GM12892 (cell line): ENCODE results near the gene COX8C.

- RRBS: no CpG with 5 or more reads among the region's 1 CpG
Measured at GRCh38 chr14:92786185-92786583, 7.9 kb upstream of the GOLGA5 start.

- RRBS: no CpG with 5 or more reads among the region's 21 CpGs
Measured at GRCh38 chr14:92793509-92794104, 498 bp upstream of the GOLGA5 start.

DNA sequence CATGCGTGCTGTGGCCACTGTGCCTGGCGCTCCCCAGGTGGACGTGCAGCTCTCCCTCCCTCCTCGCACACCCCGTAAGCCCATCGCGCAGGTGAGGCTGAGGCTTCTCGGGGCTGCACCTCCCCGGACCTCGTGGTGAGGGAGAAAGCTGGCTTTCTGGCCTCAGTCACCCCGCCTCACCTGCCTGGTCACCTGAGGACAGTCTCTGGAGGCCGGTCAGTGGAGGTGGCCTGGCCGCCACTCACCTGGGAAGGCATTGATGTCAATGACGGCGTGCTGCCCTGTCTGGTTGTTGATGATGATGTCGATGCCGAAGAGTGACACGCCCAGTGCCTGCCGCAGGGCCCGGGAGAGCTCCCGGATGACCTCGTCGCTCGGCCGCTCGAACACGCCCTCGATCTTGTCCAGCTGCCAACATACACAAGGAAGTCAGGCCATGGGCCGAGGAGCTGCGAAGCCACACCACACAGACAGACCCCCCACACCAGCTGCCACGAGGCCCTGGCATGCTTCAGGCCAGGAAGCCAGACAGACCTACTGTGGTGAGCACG is 23.2 kb downstream of the CHGA start:
- RRBS: no CpG with 5 or more reads among the region's 32 CpGs

DNA sequence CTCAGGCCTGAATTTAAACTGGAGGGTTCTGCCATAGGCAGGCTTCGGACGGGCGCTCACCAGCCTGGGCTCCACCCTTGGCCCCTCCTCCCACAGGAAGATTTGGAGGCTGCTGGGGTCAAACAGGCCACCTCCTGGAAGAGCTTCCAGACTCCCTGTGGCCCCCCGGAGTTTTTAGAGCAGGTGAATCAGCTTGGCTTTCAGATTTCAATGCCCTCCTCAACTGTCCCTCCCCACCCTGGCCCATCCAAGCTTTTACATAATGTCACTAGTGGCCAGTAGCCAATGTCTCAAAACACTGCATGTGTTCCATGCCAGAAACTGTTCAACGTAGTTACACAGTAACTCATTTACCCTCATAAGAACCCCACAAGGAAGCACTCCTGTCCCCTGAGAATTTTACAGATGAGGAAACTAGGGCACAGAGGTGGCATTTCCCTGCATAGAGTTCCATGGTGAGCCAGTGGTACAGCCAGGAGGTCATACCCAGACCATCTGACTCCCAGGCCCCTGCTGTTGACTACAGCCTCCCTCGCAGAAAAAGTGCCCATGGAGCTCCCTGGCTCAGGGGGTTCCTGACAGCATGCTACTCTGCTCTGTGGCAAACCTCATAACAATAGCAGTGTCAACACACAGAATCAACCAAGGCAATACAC is 41.8 kb downstream of the CHGA start:
- RRBS: no CpG with 5 or more reads among the region's 6 CpGs

GRCh38 chr14:93047348-93047763 is 68.4 kb downstream of the ITPK1 start:
- RRBS: no CpG with 5 or more reads among the region's 6 CpGs

DNA sequence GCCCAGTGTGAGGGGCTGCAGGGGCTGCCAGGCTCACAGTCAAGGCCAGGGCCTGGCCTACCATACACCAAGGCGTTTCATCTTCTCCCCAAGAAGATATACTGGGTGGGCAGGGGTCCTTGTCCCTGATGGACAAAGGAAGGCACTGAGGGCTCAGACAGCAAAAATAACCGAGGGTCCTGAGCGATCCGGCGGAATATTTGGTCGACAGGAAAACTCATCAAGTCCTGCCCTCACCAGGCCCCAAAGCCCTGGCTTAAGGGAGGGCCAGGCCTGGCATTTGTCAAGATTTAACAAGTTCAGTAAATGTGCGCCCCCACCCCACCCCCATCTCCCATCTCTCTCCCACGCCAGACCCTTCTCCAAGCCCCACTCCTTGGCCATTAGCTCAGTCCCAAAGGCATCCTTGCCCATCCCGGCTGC is 53.0 kb downstream of the ITPK1 start:
- RRBS: no CpG with 5 or more reads among the region's 9 CpGs

GRCh38 chr14:93073962-93075009 is 41.4 kb downstream of the ITPK1 start:
- RRBS: no CpG with 5 or more reads among the region's 20 CpGs

DNA sequence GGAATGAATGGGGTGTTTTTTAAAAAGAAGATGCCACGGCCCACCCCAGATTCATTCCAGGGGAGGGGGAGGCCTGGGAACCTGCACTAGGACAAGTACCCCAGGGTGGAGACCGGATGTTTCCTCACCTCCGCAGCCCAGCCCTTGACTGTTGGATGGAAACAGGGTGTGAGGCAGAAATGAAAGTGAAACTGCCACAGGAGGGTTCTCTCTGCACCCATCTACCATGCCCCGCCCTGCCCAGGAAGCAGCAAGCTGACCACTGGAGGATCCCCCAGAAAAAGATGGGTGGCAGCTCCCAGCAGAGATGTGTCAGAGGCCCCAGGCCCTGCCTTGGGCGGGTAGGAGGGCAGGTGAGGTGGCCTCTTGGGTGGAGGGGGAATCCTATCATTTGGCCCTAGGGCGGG is 12.1 kb downstream of the ITPK1 start:
- RRBS: no CpG with 5 or more reads among the region's 6 CpGs

DNA sequence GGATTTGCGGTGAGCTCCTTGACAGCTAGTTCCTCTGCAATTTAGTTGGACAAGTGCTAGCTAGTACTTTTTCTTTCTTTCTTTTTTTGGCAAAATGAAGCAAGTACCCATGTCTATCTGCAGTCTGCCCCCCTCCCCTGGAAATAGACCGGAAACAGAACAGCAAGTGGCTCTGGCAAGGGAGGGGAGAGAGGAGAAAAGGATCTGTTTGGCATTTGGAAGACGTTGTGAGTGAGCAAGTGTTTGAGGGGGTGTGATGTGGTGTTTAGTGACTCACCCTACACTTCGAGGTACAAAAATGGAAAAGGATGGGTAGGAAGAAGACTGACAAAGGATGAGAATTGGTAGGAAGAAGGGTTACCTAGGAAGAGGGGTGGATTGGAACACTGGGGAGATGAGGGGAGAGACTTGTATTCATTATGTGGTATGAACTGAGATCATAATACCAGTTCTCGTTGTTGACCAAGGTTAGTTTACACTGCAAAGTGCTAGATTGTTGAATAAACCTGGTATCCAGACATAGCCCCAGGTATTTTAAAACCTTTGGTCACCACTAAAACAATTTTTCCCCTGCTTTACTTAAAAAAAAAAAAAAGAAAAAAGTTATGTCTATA is 936 bp downstream of the UBR7 start:
- RRBS: no CpG with 5 or more reads among the region's 5 CpGs

DNA sequence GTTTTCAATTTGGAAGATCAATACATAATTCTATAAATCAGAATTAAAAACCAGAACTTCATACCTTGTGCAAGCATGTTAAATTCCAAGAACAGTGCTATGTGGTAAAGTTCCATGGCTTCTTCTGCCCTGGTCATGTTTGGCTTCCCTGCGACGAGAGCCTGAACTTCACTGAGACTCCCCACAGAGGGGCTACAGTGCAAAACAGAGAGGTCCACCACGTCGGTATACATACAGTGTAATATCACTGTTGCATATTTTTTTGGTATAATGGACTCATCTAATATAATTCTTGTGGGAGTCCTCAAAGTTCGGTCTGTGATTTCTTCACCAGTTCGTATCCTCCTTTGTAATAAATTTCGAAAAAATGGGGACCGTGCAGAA is 39.0 kb downstream of the BTBD7 start:
- RRBS: no CpG with 5 or more reads among the region's 8 CpGs

DNA sequence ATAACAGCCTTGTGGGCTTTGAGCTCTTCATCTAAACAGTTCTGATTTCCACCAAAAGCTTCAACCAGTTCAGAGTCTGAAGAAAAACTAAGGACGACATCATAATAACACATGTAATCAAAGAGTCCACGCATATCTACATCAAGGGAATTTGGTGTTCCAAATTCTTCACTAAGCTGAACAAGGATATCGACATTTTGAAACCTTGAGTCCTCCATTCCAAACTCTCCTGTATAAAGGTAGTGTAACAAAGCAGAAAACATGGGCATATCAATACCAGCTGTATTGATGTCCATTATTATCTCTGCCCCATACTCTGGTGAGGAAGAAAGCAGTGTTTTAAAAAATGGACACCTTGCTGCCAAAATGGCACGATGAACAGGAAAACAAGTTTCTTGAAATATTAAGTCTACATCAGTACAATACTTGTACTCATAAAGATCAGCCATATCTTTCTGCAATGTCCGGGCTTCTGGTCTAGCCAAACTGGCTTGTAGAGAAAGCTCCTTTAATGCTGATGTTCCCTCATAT is 38.6 kb downstream of the BTBD7 start:
- RRBS: no CpG with 5 or more reads among the region's 5 CpGs

GRCh38 chr14:93312434-93313056 is 20.3 kb downstream of the BTBD7 start:
- RRBS: no CpG with 5 or more reads among the region's 3 CpGs

GRCh38 chr14:93331186-93331963 is 1.5 kb downstream of the BTBD7 start:
- RRBS: no CpG with 5 or more reads among the region's 24 CpGs

GRCh38 chr14:93346671-93347257 is at the start of gene COX8C:
Gene COX8C (plus strand): TSS chr14:93347182.
- RRBS: no CpG with 5 or more reads among the region's 13 CpGs

DNA sequence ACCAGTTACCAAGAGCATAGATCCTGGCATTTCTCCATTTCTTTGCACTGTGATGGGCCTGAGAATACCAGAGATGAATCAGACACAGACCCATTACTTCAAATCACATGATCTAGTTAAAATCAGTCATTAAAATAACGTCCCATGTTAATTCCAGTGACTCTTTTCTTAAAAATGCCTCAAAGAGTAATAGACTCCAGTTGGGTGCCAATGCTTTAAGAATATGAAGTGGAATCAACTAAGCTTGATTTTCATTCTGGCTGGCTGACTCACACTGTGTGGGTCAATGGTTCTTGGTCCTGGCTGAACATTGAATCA is 11.1 kb downstream of the ASB2 start:
- RRBS: no CpG with 5 or more reads among the region's 1 CpG

- RRBS: no CpG with 5 or more reads among the region's 2 CpGs
Measured at GRCh38 chr14:94057632-94057940, 23.4 kb downstream of the DDX24 start.

DNA sequence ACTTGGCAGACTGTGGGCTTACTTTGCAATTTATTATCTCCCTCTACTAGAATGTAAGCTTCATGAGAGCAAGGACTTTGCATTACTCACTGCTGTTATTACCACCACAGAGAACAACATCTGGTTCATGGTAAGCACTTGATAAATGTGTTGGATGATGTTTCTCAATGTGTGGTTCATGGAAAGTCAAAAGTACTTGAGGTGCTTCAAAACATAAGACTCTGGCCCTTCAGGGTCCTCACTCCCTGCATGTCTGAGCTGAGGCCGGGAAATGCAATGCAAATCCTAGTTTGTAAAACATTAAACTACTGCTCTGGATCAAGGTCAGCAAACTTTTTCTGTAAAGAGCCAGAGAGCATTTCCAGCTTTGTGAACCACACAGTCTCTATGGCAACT is 22.5 kb downstream of the DDX24 start:
- RRBS: no CpG with 5 or more reads among the region's 1 CpG

DNA sequence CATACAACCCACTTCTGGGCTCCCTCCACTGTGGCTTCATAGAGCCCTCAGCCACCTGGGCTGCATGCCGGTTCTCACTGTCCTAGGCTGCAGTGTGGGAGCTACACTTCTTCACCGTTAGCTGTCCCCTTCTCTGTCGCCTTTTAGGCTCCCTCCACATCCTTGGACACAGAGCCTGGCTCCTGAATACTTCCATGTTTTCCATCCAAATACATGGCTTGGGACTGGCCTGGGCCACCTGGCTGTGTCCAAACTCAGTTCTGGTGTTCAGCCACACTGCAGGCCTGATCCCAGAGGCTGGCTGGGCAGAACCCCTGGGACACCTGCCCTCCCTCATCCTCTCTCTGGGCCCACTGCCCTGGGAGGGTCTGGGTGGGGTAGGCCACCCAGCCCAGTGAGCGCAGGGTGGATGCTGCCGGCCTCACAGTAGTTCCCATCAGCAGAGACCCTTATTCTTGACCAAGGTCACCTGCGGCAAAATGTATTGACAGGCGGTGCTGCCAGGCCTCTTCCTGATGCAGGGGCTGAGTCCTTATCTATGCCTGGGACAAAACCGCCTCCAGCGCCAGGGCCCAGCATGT is 1.7 kb downstream of the SERPINA10 start:
- RRBS: 60% methylated on average over 1 of the region's 9 CpGs

DNA sequence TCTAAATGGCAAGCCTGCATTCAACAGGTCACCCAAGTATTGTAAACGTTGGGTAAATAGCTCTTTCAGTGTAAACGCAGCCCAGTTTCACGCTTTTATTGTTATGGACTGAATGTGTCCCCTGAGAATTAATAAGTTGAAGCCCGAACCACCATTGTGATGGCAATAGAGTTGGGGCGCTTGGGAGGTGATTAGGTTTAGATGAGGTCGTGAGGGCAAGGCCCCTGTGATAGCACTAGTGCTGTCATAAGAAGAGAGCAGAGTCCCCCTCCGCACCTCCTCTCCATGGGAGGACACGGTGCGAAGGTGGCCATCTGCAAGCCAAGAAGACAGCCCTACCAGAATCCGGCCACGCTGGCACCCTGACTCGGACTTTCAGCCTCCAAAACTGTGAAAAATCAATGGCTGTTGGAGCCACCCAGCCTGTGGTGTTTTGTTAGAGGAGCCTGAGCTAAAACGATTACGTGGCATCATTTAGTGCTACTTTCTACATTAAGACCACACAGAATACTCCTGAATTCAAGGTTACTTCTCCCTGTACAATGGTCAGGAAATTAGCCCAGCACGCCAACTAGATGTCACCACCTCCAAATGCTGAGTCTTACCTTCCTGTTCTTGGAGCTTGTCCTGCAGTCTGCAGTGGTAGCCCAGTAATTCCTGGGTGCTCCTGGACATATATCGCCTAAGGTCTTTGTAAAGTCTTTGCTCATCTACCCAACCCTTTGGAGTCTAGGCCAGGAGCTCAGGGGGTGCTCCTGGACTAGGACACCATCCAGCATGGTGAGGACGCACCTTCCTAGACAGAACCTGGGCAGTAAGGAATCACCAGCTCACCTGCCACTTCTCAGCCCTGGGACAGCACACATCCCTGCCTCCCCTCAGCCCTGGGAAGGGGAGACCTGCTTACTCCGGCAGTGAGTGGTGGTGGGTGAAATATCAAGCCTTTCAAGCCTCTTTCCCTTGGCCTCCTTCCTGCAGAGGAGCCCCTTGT is 769 bp downstream of the SERPINA10 start:
- RRBS: no CpG with 5 or more reads among the region's 18 CpGs

DNA sequence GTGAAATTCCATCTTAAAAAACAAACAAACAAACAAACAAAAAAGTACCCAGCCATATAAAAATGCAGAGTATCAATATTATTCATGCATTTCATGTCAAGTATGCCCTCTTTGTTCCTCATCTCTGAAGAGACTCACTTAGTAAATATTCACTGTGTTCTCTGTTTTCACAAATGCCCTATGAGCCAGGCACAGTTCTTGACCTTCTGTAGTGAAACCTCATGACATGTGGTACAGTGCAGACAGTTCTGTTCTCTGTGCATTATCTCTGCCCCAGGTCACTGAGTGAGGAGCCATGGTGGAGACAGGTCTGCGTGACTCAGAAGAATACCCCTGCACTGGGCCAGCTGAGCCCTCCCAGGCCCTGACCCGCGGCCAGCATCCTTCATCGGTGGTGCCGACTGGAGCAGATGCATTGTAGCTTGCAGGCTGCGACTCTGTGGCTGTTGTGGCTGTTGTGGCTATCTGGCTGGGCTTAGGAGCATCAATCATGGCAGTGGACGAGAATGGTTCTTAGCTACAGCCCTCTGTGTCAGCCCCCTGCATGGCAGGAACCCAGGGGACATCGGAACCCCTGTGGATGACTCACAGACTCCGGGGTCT is 539 bp downstream of the SERPINA6 start:
- RRBS: no CpG with 5 or more reads among the region's 9 CpGs